LNCaP clone FGC (cell line): ENCODE measurements around a stretch of chr12.

DNA sequence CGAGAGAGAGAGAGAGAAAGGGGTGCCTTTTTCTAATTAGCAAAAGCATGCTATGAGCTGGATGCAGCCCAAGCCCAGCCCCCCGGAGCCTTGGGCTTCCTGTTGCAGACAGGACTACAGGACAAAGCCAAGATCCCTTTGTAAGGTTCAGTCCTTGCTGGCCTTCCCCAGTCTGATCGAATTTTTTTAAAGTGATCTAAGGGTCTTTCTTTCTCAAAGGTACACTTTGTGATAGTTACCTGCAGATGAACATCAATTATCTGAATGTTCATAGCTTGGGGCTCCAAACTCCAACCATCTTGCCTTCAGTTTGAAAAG is 36.0 kb downstream of the VWF start:
- RRBS, 2 experiments, result no CpG with 5 or more reads among the region's 3 CpGs

DNA sequence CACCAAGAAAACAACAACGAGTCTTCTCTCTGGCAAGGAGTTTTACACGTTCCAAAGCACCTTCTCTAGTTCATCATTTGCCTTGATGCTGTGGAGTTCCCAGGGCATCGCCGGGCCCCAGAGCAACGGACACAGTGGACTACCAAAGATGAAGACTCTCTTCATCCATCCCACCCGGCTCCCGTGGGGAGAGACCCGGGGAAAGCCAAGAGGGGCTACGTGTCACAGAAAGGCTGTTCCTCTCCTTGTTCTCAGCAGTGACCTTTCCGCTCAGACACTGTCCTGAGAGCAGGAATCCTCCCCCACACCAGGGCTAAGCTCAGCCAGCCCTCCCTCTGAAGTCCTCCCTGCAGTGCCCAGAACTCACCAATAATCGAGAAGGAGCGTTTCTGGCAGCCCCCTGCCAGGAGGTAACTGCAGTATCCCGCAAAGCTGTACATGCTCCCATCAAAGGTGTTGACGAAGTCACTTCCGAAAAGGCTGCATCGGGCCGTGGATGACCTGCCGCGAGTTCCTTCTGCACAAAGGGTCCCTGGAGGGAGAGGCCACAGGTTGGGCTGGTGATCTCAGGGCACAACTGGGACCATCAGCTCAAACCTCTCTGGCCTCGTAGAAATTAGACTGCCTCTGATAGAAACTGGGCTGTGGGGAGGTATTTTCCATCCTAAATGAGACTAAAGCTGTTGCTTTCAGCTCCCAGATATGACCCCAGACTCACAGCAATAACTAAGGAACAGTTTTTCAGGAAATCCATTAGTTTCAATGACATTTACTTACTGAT is 3.5 kb downstream of the VWF start:
- RRBS, 2 experiments, result 53 to 60% methylated on average over 3 of the region's 20 CpGs

- RRBS, 2 experiments, result 71 to 83% methylated on average over 5 of the region's 33 CpGs
These were observed 35.0 kb upstream of the VWF start for GRCh38 chr12:6159445-6159816.

DNA sequence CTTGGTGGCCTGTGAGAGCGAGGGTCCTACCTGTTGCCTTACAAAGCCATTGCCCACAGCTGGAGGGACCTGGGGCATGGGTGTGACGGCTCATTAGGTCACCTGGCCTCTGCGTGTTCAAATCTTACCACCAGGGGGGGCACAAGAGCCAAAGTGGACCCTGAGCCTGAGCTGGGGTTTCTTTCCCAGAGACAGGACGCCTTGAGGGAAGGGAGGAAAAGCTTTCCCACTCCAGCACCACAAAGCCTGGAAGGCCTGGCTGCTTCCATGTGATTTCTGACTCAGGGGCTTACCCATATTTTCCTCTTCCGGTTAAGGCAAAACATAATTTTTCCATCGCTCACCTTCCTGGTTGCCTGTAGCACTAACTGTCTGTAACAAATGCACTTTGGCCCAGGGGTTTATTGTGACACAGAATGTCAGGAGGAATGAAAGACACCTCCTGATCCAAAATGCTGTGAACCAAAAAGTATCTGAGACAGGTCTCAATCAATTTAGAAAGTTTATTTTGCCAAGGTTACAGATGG is 4.4 kb upstream of the CD9 start:
- RRBS, 2 experiments, result no CpG with 5 or more reads among the region's 6 CpGs

DNA sequence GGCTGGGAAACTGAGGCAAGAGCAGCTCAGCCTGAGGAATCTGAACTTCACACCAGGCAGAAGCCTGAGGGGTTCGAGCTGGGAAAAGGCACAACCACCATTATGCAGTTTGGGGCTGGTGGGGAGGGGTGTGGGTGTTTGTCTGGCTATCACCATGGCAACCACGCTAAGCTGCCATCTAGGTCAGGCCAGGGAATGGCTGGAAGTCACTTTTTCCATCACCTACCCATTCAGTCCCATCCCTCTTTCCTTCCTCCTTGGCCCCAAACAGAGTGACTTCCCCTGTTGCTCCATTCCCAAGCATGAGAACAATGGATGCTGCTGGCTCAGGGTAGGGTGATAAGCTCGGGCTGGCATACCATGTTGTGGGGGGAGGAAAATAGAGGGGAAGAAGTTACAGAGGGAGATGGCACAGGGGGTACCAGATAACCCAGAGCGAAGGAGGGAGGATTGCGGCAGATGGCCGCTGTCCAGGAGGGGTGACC is 36.5 kb upstream of the PLEKHG6 start:
- RRBS, 2 experiments, result no CpG with 5 or more reads among the region's 6 CpGs

DNA sequence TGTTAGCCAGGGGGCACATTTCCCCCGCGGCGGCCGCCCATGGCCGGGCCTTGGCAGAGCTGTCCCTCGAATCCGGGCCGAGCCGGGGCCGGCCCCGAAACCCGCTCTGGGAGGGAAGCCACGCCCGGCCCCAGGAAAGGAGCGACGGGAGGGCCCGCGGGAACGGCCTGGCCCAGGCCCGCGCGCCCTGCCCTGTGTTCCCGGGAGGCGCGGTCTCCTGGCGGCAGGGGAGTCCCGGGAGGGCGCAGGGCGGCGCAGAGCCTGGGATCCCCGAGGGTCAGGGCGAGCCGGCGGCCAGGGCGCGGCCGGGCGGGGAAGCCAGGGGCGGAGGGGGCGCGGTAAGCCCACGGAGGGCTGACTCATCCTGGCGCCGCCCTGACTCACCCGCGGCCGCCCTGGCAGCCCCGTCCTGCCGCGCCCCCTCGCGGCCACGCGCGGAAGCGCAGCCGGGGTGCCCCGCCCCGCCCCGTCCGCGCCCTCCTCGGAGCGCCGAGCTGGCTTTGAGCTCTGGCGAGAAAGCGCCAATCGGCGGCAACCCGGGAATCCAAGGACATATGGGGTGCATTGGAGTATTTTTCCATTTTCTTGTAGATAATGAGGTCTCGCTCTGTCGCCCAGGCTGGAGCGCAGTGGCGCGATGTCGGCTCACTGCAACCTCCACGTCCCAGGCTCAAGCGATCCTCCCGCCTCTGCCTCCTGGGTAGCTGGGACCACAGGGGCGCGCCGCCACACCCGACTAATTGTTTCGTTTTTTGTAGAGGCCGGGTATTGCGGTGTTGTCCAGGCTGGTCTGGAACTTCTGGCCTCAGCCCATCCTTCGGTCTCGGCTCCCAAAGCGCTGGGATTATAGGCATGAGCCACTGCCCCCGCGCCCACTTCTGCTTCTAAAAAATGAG is 31.8 kb upstream of the PLEKHG6 start:
- RRBS, 2 experiments, result 1 to 2% methylated on average over 32 of the region's 91 CpGs

- RRBS, 2 experiments, result 59 to 60% methylated on average over 3 of the region's 10 CpGs
These were observed 30.6 kb upstream of the PLEKHG6 start for GRCh38 chr12:6279665-6280497.

GRCh38 chr12:6385896-6386525 is 2.0 kb downstream of the LTBR start:
- RRBS, 2 experiments, result no CpG with 5 or more reads among the region's 16 CpGs

- RRBS, 2 experiments, result no CpG with 5 or more reads among the region's 21 CpGs
These were observed 14.5 kb upstream of the CD27 start for GRCh38 chr12:6429889-6431106.

GRCh38 chr12:6446269-6446689 is 1.5 kb downstream of the CD27 start:
- RRBS, 2 experiments, result no CpG with 5 or more reads among the region's 1 CpG

- RRBS, 2 experiments, result no CpG with 5 or more reads among the region's 10 CpGs
These were observed 9.0 kb downstream of the TAPBPL start for GRCh38 chr12:6460668-6461403.

- RRBS, 2 experiments, result no CpG with 5 or more reads among the region's 6 CpGs
These were observed 17.0 kb upstream of the GAPDH start for GRCh38 chr12:6517078-6517965.

GRCh38 chr12:6531877-6532270 is 2.4 kb upstream of the GAPDH start:
- RRBS, 2 experiments, result no CpG with 5 or more reads among the region's 3 CpGs

- RRBS, 2 experiments, result 30 to 38% methylated on average over 8 of the region's 20 CpGs
These were observed 1.8 kb upstream of the GAPDH start for GRCh38 chr12:6532271-6533193.

DNA sequence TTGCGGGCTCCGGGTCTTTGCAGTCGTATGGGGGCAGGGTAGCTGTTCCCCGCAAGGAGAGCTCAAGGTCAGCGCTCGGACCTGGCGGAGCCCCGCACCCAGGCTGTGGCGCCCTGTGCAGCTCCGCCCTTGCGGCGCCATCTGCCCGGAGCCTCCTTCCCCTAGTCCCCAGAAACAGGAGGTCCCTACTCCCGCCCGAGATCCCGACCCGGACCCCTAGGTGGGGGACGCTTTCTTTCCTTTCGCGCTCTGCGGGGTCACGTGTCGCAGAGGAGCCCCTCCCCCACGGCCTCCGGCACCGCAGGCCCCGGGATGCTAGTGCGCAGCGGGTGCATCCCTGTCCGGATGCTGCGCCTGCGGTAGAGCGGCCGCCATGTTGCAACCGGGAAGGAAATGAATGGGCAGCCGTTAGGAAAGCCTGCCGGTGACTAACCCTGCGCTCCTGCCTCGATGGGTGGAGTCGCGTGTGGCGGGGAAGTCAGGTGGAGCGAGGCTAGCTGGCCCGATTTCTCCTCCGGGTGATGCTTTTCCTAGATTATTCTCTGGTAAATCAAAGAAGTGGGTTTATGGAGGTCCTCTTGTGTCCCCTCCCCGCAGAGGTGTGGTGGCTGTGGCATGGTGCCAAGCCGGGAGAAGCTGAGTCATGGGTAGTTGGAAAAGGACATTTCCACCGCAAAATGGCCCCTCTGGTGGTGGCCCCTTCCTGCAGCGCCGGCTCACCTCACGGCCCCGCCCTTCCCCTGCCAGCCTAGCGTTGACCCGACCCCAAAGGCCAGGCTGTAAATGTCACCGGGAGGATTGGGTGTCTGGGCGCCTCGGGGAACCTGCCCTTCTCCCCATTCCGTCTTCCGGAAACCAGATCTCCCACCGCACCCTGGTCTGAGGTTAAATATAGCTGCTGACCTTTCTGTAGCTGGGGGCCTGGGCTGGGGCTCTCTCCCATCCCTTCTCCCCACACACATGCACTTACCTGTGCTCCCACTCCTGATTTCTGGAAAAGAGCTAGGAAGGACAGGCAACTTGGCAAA is 922 bp downstream of the GAPDH start:
- RRBS, 2 experiments, result under 1 to 1% methylated on average over 35 of the region's 60 CpGs

DNA sequence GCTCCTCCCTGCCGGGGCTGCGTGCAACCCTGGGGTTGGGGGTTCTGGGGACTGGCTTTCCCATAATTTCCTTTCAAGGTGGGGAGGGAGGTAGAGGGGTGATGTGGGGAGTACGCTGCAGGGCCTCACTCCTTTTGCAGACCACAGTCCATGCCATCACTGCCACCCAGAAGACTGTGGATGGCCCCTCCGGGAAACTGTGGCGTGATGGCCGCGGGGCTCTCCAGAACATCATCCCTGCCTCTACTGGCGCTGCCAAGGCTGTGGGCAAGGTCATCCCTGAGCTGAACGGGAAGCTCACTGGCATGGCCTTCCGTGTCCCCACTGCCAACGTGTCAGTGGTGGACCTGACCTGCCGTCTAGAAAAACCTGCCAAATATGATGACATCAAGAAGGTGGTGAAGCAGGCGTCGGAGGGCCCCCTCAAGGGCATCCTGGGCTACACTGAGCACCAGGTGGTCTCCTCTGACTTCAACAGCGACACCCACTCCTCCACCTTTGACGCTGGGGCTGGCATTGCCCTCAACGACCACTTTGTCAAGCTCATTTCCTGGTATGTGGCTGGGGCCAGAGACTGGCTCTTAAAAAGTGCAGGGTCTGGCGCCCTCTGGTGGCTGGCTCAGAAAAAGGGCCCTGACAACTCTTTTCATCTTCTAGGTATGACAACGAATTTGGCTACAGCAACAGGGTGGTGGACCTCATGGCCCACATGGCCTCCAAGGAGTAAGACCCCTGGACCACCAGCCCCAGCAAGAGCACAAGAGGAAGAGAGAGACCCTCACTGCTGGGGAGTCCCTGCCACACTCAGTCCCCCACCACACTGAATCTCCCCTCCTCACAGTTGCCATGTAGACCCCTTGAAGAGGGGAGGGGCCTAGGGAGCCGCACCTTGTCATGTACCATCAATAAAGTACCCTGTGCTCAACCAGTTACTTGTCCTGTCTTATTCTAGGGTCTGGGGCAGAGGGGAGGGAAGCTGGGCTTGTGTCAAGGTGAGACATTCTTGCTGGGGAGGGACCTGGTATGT is 3.4 kb downstream of the GAPDH start:
- RRBS, 2 experiments, result no CpG with 5 or more reads among the region's 20 CpGs

GRCh38 chr12:6538471-6538850 is 4.1 kb downstream of the GAPDH start:
- RRBS, 2 experiments, result no CpG with 5 or more reads among the region's 11 CpGs

- RRBS, 2 experiments, result 87 to 91% methylated on average over 5 of the region's 38 CpGs
These were observed 5.2 kb downstream of the IFFO1 start for GRCh38 chr12:6550284-6551431.

GRCh38 chr12:6565886-6566686 is 2.0 kb downstream of the NOP2 start:
- RRBS, 2 experiments, result no CpG with 5 or more reads among the region's 10 CpGs

DNA sequence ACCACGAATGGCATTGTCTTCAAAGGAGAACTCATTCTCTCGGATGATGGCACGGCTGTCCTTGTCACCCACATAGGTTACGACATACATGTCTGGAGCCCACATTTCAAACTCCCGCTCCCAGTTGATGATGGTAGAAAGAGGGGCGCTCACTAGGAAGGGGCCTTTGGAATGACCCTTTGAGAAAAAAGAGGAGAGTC is 13.8 kb downstream of the CHD4 start:
- RRBS, 2 experiments, result no CpG with 5 or more reads among the region's 6 CpGs